ENCODE measurements around the genes PPARD and SLC26A8.

DNA sequence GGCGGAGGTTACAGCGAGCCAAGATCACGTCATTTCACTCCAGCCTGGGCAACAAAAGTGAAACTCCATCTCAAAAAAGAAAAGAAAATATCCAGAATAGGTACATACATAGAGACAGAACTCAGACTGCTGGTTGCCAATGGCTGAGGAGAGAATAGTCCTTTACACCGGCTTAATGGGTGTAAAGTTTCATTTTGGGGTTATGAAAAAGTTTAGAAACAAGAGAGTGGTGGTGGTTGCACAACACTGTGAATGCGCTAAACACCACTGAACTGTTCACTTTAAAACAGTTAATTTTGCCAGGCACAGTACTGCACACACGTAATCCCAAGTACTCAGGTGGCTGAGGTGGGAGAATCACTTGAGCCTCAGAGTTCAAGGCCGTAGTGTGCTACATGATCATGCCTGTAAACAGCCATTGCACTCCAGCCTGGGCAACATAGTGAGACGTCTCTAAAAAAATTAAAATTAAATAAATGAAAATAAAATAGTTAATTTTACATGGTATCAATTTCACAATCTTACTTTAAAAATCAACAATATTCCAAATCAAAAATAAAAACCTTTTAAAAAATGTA lies 7.6 kb downstream of the ILRUN start:
- PRO-cap, 2 experiments, result no peak in any of the 2 experiments

DNA sequence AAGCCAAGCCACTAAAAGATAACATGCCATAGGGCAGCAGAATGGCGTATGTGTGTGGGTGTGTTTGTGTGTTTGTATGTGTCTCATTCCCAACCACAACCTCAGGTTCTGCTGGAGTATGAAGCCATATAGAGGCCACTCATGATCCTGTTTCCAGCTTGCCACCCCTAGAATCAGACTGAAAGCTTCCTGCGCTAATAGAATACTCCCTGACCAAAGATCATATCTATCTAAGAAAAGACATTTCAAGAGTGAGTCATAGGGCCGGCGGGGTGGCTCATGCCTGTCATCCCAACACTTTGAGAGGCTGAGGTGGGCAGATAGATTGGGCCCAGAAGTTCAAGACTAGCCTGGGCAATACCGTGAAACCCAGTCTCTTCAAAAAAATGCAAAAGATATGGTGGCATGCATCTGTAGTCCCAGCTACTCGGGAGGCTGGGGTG lies 11.9 kb upstream of the SNRPC start:
- PRO-cap, 2 experiments, result no peak in any of the 2 experiments

GRCh38 chr6:34969791-34970329 lies 80.8 kb downstream of the ANKS1A start:
- PRO-cap, 2 experiments, result no peak in any of the 2 experiments

GRCh38 chr6:35026122-35026681 lies 114.9 kb downstream of the TCP11 start:
- PRO-cap, 2 experiments, result no peak in any of the 2 experiments

DNA sequence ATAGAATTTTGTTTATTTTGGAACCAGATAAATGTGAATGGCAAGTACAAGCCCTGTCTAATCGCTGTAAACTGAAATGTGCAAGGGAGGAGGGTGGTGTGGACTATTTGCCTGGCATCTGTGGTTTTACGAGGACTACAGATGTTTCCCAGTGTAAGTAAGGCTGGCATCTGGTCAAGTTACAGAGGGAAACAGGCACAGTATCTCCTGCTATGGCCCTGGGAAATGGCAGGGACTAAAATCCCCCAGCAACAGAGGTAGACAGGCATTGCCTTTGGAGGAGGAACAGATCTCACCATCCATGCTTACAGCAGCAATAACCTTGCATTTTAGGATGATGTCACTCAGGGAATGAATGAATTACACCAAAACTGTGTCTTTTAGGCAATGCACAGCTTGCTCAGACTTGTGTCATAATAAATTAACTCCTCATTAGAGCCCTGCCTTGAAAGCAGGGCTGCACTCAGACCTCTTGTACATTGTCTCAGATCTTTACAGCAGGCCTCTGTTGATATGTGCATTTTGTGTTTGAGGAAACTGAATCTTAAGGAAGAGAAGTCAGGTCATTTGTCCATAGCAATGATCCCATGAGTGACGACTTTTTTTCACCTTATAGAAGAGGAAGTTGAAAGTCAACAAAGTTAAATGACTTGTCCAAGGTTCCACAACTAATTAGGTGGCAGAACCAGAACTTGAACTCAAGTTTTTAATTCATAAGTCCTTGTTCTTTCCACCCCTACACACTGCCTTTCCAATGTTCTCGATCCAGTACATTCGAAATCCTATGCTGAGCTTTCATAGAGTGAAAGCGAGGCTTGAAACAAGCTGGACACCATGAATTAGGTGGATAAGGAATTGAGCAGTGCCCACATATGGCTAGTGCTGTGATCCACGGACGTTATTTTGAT lies 96.1 kb downstream of the TCP11 start:
- PRO-cap, 2 experiments, result no peak in any of the 2 experiments

DNA sequence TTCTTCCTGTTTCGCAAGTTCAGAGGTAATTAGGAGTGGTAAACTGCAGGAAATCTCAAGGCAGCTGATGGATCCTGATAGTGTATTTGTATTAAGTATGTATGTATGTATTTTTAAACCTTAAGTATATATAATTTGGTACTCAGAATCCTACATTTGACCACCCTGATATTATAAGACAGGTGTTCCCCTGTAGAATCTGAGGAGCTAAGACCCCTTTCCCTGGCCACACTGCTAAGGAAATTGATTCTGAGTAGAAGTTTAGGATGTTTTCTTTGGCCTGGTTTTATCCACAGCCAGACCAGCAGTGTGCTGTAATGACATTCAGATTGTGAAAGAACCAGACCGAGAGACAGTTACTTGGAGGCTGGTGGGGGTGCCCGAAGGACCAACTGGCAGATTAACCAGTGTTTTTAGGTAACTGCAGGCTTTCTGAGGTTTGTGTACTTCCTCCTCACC lies 94.0 kb downstream of the TCP11 start:
- PRO-cap, 2 experiments, result no peak in any of the 2 experiments

- PRO-cap, 2 experiments, result no peak in any of the 2 experiments
Measured at GRCh38 chr6:35052520-35053433, 88.4 kb downstream of the TCP11 start.

- PRO-cap, 2 experiments, result peak in 2 of 2 experiments; most common plus-strand start chr6:35300918 (in 1); most common minus-strand start chr6:35300939 (in 1)
Measured at GRCh38 chr6:35300791-35301312, 3.2 kb downstream of the DEF6 start.

DNA sequence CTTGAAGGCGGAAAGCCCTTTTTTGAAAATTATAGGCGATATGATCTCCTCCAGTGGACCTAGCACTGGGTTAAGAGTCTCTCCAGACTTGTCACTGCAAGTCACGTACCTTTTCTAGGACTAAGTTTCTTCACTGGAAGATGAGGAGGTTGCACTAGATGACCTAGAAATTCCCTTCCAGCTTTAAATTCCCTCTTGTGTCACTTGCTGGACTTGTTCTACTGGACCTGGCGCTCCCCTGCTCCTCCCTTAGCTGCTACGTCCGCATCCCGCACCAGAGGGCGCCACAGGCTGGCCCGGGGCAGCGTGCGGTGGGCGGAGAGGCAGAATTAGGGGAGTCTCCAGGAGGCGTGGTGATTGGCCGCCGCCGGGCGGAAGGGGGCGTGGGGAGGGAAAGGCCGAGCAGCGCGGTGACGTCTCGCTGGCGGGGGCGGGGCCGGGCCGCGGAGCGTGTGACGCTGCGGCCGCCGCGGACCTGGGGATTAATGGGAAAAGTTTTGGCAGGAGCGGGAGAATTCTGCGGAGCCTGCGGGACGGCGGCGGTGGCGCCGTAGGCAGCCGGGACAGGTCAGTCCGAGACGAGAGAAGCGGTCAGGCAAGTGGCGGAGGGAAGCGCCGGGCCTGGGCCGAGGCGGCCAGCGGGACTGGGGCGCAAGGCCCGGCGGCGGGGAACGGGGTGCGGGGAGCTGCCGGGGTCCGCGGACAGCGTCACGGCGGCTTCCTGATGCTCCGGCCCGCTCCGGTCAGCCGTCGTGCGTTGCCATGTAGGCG lies at the start of gene PPARD:
PPARD (plus strand) TSS at position 444 of the 771 bp plus-strand sequence.
- PRO-cap, 2 experiments, result peak in 2 of 2 experiments; most common plus-strand start position 427 of the sequence (in 1)

GRCh38 chr6:35356034-35356339 lies 13.6 kb downstream of the PPARD start:
- PRO-cap, 2 experiments, result no peak in any of the 2 experiments

DNA sequence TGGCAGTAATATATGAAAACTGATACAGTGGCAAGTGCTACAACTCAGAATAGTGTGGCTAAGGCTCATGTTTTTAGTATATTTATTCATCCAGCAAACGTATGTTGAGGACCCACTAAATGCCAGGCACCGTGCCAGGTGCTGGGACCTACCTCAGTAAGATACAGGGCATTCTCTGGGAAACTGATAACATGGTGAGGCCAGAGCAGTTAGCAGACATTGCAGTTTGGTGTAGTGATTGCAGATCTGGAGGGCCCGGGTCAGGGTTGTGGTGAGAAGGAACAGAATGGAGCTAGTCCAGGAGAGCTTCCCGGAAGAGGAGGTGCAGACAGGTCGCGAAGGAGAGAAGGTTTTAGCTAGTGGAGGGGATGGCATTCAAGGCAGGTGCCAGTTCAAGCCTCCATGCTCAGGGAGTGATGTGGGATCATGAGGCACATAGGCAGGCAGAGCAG lies 48.6 kb upstream of the FANCE start:
- PRO-cap, 2 experiments, result no peak in any of the 2 experiments

DNA sequence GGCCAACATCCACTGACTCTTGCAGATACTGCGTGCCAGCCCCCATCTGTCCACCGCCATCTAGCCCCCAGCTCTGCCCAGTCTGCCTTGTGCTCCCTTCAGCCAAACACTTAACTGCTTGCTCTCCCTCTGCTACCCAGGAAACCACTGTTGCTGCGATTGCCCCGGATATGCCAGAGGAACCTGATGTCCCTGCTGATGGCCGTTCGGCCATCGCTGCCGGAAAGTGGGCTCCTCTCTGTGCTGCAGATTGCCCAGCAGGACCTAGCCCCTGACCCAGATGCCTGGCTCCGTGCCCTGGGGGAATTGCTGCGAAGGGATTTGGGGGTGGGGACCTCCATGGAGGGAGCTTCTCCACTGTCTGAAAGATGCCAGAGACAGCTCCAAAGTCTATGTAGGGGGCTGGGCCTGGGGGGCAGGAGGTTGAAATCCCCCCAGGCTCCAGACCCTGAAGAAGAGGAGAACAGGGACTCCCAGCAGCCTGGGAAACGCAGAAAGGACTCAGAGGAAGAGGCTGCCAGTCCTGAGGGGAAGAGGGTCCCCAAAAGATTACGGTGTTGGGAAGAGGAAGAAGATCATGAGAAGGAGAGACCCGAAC lies 3.6 kb downstream of the FANCE start:
- PRO-cap, 2 experiments, result no peak in any of the 2 experiments

GRCh38 chr6:35492892-35493334 lies 4.0 kb downstream of the TEAD3 start:
- PRO-cap, 2 experiments, result no peak in any of the 2 experiments

- PRO-cap, 2 experiments, result no peak in any of the 2 experiments
Measured at GRCh38 chr6:35495897-35496171, 1.0 kb downstream of the TEAD3 start.

- PRO-cap, 2 experiments, result no peak in any of the 2 experiments
Measured at GRCh38 chr6:35543354-35543930, 30.7 kb upstream of the TULP1 start.

DNA sequence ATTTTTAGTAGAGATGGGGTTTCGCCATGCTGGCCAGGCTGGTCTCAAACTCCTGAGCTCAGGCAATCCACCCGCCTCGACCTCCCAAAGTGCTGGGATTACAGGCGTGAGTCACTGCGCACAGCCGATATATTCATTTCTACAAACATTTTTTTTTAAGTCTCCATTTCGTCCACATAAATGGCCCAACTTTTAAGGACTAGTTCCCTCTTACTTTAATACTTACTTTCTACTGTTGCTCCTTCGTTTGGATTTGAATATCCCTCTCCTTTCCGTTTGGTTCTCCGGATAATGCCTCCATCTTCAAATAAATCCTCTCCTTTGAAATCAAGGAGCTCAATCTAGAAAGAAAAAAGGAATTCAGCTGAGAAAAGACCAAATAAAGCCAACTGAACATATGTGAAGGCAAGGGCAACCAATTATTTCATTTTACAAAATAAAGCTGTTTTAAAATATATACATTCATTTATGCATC lies 69.8 kb downstream of the FKBP5 start:
- PRO-cap, 2 experiments, result no peak in any of the 2 experiments

DNA sequence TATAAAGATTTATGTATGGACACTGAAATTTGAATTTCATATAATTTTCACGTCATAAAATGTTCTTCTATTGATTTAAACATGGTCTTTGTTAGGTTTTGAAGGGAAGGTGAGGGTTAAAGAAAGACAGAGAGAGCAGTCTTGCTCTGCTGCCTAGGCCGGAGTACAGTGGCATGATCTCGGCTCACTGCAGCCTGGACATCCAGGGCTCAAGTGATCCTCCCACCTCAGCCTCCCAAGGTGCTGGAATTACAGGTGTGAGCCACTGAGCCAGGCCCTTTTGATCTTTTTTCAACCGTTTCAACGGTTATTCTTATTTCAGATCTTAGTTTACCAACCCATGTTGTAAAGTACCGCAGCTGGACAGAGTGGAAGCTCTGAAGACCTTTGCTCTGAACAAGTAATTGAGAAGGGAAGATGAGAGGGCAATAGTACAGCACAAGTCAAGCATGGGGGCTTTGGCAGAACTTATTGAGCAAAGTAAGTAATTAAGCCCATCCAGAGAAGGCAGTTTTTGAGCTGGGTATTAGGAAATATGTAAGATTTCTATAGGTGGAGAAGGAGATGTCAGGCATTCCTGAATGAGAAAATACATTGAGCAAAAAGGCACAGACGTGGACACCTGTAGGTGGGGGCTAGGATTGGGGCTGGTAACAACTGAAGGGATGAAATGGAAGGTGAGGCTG lies 1.3 kb upstream of the SRPK1 start:
- PRO-cap, 2 experiments, result no peak in any of the 2 experiments

DNA sequence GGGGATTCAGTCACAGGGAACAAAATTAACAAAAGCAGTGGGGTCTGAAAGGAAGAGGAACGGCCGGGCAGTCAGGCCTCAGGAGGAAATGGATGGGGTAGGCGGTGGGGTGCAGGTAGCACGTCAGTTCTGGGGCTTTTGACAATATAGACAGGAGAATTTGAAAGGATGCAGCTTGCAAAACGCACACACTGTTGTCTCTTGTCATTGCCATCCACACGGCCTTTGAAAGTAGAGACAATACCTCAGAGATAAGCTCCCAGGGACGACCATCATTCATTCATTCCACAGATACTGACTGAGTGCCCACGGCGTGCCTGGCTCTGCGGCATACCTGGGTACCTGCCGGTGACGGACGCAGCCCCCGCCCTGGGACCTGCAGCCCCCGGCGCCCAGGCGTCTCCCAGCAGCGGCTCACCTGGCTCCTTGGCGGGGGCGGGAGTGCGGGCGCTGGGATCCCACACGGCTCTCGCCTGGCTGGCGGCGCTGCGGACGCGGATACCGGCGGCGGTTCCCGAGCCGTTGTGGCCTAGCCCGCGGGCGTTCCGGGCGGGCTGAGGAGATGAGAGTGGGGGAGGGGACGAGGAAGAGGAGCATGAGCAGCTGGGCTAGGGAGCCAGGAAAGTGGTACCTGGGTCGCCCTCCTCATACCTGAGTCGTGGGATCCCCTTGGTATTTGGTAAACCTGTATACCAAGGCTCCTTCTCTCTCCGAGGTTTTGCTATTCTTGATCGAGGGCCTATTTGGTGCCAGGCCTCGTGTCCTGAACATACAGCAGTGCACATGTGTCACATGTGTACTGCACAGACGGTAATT lies at the start of gene SLC26A8:
SLC26A8 (minus strand) TSS at position 556 of the 816 bp plus-strand sequence.
- PRO-cap, 2 experiments, result no peak in any of the 2 experiments

DNA sequence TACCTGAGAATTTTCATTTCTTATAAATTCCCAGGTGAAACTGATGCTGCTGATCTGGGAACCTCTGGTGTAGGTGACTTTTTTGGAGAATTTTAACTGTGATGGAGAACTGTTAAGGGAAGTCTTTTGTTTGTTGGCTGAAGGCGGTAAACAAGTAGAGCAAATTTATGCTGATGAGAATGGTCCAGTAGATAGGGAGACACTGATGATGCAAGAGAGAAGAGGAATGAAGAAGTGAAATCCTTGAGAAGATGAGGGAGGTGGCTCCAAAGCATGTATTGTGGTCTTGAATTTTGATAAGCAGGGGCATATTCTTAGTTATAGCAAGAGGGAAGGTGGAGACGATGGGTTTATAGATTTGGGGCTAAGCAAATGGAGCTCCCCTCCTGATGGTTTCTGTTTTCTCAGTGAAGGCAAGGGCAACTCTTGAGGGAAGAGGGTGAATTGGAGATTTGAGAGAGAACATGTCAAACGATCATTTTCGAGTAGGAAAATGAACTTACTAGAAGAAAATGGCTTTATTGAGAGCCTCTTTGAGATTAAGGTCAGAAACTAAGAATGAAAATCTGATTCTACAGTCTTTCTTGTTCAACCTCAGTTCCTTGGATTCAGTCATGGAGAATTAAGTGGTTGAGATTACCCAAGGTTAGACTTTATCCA lies 22.1 kb downstream of the MAPK14 start:
- PRO-cap, 2 experiments, result no peak in any of the 2 experiments

DNA sequence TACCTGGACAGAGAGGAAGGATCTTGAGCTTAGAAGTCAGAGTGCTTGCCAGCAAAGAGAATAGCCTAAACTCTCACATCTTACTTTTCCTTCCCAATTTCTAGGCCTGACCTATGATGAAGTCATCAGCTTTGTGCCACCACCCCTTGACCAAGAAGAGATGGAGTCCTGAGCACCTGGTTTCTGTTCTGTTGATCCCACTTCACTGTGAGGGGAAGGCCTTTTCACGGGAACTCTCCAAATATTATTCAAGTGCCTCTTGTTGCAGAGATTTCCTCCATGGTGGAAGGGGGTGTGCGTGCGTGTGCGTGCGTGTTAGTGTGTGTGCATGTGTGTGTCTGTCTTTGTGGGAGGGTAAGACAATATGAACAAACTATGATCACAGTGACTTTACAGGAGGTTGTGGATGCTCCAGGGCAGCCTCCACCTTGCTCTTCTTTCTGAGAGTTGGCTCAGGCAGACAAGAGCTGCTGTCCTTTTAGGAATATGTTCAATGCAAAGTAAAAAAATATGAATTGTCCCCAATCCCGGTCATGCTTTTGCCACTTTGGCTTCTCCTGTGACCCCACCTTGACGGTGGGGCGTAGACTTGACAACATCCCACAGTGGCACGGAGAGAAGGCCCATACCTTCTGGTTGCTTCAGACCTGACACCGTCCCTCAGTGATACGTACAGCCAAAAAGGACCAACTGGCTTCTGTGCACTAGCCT lies 21.9 kb upstream of the MAPK13 start:
- PRO-cap, 2 experiments, result no peak in any of the 2 experiments

Measured in helper T cell (primary cell).